ENCODE measurements around the genes DCLRE1A and ADRB1.

GRCh38 chr10:112183229-112183450 is 425 bp downstream of the GPAM start:
- PRO-cap: no peak

- PRO-cap: no peak
Observed at GRCh38 chr10:112215194-112216128, 31.9 kb upstream of the GPAM start.

GRCh38 chr10:112223155-112224209 is 39.9 kb upstream of the GPAM start:
- PRO-cap: no peak

GRCh38 chr10:112360516-112361259 is 13.2 kb upstream of the ACSL5 start:
- PRO-cap: no peak

DNA sequence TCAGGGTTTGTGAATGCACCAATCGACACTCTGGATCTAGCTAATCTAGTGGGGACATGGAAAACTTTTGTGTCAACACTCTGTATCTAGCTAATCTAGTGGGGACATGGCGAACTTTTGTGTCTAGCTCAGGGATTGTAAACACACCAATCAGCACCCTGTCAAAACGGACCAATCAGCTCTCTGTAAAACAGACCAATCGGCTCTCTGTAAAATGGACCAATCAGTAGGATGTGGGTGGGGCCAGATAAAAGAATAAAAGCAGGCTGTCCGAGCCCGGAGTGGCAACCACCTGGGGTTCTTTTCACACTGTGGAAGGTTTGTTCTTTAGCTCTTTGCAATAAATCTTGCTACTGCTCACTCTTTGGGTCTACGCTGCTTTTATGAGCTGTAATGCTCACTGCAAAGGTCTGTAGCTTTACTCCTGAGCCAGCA is 1.8 kb upstream of the ACSL5 start:
- PRO-cap: no peak

DNA sequence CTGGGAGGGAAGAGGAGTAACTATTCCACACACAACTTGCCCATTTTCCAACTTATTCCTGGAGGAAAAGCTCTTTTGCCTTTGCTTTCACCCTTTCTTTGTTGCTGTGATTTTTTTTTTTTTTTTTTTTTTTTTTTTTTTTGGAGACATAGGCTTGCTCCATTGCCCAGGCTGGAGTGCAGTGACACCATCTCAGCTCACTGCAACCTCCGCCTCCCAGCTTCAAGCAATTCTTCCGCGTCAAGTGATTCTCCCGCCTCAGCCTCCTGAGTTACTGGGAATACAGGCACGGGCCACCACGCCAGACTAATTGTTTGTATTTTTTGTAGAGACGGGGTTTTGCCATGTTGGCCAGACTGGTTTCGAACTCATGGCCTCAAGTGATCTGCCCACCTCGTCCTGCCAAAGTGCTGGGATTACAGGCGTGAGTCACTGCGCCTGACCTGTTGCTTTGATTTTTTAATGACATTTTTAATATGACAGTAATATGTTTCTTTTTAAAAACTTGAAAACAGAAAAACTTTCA is 192.7 kb upstream of the TCF7L2 start:
- PRO-cap: no peak

GRCh38 chr10:112792648-112793154 is 157.3 kb upstream of the TCF7L2 start:
- PRO-cap: no peak

DNA sequence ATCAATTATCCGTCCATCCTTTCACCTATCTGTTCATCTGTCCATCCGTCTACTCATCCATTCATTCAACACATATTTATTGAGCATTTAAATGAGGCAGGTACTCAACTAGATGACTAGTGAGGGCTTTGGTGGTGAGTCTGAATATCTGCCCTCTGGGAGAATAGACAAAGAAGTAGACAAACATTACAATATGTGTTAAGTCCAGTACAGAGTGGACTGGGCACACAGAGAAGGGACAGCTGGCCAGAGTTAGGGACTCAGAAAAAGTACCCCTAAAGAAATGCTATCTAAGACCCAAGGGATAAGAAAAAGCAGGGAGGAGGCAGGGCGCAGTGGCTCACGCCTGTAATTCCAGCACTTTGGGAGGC is 35.5 kb upstream of the TCF7L2 start:
- PRO-cap: no peak

- PRO-cap: no peak
Observed at GRCh38 chr10:112915362-112916040, 34.5 kb upstream of the TCF7L2 start.

DNA sequence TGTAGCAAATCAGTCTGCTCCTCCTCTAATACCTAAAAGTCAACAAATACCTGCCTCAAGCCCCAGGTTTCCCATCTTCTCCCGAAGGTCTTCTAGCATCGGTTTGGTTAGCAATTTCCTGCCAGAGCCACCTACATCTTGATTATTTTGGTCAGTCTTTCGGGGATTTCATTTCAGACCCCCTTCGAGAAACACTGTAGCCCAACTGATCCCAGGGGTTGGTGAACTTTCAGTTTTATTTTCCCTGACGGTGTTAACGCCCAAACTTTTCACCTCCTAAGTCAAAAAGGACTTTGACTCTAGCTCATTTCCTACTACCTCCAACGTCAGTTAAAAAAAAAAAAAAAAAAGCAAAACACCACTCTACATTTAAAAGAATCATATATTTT is 999 bp upstream of the TCF7L2 start:
- PRO-cap: no peak

DNA sequence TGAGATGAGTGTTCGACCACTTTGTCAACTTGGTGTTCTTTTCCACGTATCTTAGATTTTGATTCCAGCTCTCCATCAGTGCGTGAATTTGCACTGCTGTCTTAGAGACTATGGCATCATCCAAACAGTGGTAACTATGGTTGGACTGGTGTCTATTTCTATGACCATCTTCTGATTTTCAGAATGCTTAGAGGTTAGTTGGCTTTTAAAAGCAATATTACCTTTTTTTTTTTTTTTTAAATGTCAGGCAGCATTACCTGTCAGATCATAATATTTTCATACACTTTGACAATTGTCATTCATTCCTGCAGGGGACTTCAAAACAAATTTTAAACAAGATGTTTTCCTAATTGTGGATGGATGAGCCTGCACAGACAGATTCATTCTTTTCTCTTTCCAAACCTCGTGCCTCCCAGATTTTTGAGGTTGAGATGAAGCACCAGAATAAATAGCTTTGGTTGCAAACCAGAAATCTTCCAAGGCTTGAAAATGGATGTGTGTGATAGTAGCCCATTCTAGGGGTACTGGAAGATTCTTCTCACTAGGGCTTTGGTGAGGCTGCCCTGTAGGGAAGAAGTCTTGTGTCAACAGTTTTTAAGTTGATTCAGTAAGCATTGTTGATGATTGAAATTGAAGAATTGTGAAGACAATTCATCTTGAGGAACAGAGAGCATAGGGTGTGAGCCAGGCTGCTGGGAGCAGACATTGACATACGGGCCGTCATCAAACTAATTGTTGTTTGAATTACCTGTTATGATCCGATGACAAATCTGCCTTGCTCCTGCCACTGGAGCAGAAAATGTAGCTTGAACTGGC is 26.9 kb downstream of the TCF7L2 start:
- PRO-cap: no peak

DNA sequence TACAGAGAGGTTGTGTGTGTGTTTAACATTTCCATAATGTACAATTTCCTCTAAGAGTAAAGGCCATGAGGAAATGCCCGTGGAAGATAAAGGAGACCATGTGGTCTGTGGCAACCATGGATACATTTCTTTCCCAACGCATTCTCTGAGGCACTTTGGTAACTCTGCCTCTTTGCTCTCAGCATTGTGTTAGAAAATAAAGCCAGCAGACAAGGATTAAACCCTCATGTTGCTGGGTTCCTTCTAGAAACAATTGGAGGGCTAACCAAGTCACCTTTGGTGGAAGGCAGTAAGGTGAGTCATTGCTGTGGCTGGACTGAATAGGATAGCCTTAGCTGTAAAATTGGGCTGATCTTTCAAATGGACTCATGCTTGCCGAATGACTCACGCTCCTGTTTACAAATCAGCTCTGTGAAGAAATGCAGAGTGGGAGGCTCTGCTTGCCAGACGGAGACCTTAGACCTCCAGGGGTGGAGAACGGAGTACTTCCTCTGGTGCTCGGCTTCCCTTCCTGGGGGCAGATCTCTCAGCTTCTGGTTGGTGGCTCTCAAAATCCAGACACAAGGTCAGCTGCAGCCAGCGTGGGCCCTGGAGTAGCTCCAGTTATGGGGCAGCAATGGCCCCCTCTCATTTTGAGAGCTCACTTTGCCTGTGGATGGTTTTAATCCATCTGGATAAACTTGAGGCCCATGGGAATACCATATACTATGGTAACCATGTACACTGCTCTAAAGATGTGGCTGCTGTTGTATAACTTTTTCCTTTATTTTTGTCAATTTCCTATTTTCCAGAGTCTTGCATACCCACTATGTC is 137.3 kb downstream of the TCF7L2 start:
- PRO-cap: bidirectional peak, plus-strand start at position 446 of the sequence, minus-strand start at position 160 of the sequence

DNA sequence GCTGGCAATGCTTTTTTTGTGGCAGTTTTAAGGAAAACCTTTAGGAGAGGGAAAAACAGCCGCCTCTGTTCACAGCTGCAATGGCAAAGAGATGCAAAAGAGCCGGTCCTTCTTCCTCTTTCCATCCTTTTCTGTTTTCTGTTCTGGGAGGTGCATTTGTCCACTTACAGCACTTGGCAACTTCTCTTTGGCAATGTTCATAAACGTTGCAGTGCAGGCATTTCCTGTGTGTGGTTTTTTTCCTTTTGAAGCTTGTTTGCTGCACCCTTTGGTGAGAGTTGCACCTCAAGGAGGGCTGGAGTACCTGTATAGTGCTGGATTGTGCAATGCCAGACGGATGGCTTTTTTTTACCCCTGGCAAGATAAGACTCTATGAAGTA is 53.9 kb upstream of the HABP2 start:
- PRO-cap: no peak

- PRO-cap: no peak
Observed at GRCh38 chr10:113541029-113541697, 11.7 kb upstream of the HABP2 start.

GRCh38 chr10:113591924-113592812 is 39.3 kb downstream of the HABP2 start:
- PRO-cap: no peak

GRCh38 chr10:113853723-113854744 is at the start of gene DCLRE1A:
Gene DCLRE1A, minus strand, starts transcription at chr10:113854082.
- PRO-cap: bidirectional peak, plus-strand start at chr10:113854016, minus-strand start at chr10:113853978; bidirectional peak, plus-strand start at chr10:113854159, minus-strand start at chr10:113854351; bidirectional peak, plus-strand start at chr10:113854634, minus-strand start at chr10:113854593

- PRO-cap: no peak
Observed at GRCh38 chr10:113960099-113961278, 83.2 kb upstream of the ADRB1 start.

DNA sequence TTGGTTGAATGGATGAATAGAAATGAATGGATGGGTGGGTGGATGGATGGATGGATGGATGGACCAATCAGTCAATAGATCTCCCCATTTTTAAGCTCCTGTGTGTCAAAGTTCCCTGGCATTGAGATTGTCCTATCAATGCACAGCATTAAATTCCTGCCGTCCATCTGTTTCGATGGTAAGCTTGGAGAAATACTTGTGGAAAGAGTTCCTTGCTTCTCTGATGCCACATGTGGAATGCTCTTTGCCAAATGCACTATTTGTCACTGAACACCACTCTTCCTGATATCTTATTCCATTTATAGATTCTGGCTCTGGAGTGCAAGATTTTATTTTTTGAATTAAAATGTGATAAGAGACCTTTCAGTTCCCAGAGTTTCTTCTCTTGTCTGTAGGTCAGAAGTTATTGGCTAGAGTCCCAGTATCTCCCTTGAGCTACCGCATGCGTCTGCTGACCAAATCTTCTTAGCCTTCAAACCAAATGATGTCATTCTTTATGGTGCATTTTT is 20.6 kb upstream of the ADRB1 start:
- PRO-cap: no peak

- PRO-cap: bidirectional peak, plus-strand start at chr10:114043866, minus-strand start at chr10:114043652
Observed at GRCh38 chr10:114043533-114044405, at the start of gene ADRB1. Gene ADRB1, plus strand, starts transcription at chr10:114043866.

GRCh38 chr10:114138446-114139226 is 35.4 kb downstream of the CCDC186 start:
- PRO-cap: no peak